GM06990 (cell line): ENCODE measurements around the gene TTLL5.

DNA sequence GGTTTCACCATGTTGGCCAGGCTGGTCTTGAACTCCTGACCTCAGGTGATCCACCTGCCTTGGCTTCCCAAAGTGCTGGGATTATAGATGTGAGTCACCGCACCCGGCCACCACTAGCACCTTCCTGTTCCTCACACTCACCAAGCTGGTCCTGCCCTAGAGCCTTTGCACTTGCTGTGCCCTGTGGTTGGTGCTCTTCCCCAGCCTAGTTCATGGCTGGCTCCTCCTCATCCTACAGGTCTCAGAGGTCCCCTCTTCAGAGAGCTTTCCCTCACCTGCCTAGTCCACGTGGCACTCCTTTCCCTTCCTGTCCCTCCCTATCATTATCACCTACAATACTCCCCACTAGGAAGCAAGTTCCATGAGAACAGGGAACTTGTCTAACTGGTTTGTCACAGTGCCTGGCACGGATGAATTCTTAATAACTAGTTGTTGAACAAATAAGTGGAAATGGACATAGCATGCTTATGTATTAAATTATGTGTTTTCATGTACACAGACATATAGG lies 24.0 kb upstream of the TMED10 start:
- RRBS = no CpG with 5 or more reads among the region's 4 CpGs

DNA sequence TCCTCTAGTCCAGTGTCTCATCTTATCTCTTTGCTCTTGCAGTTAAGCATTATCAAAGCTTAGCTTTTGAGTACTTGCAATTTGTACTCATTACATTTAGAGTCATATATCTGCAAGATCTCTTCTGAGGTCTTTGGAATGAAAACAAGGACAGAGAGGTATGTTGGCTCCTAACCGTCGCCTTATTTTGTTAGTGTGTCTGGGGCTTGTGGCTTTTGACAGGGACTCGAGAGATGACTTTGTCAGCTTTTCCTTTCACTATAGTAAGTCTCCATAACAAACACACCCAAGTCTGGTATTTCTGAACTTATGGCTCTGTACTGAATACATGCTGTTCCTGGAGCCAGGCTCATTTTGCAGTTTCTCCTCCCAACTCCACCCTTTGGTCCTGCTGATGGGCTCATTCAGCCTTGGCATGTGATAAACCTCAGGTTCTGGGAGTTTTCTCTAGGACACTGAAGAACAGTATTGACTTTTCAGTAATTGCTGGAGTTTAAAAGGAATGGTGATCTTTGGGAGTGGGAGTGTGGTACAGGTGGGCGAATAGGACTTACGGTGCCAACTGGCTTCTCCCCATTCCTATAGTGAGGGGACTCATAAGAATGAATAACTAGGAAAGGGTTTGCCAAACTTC lies 27.7 kb upstream of the TMED10 start:
- RRBS = no CpG with 5 or more reads among the region's 5 CpGs

- RRBS = no CpG with 5 or more reads among the region's 2 CpGs
Observed at GRCh38 chr14:75449670-75449964, 21.8 kb downstream of the JDP2 start.

GRCh38 chr14:75461217-75461883 lies 33.5 kb downstream of the JDP2 start:
- RRBS = 98% methylated on average over 5 of the region's 13 CpGs

DNA sequence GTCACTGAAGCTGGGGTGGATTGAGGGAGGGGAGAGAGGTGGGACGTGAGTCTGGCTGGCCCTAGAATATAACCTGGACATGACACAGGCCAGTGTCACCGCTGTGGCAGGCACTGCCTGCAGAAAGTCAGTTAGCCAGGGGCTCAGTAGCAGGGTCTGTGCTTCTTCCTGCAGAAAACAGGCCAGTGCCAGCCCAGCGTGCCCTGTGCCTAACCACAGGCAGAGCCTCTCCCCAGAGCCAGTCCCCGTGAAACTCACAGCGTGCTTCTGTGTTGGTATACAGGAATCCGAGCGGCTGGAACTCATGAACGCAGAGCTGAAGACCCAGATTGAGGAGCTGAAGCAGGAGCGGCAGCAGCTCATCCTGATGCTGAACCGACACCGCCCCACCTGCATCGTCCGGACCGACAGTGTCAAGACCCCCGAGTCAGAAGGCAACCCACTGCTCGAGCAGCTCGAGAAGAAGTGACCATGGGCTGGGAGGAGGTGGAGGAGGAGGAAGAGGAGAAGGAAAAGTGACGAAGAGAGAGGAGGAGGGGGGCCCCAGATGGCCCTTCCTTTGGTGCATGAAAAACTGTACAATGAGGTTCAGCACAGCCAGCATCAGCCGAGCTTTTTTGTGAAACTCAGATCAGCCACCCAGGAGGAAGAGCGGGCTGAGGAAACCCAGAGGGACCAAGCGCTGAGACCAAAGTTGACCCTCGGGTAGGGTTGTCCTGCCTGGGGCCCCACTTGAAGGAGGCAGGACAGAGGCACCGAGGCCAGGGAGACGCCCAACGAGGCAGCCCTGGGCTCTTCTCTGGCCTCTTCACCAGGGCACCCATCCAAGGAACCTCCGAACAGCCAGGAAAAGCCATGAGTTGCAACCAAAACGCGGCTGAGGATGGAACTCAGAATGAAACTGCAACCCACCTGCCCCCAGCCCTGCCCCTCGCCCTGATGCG lies 41.5 kb downstream of the JDP2 start:
- RRBS = no CpG with 5 or more reads among the region's 30 CpGs

DNA sequence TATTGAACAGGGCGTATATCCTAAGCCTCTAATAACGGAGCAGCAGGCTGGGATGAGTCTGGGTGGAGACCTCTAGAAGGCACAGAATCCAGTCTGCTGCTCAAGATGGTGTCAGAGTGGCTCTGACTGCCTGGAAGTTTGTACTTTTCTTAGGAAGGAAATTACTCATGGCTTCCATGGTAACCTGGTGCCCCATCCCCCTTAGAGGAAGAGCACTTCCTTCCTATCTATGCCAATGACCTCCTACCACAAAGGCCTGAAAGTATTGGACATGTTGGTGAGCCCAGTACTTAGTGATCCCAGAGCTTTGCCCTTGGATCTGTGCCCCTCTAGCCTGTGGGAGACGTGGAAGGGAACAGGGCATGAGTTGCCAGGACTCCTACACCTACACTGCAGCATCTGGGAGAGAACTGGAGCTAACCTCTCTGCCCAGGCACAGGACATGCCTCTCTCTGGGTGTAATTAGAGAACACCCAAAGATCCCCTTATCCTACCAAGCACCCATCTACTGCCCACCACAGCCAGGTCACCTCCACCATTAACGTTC lies 1.6 kb downstream of the BATF start:
- RRBS = no CpG with 5 or more reads among the region's 4 CpGs

GRCh38 chr14:75541961-75542300 lies 19.7 kb downstream of the BATF start:
- RRBS = no CpG with 5 or more reads among the region's 7 CpGs

GRCh38 chr14:75559754-75560352 lies 18.6 kb upstream of the FLVCR2 start:
- RRBS = no CpG with 5 or more reads among the region's 4 CpGs

- RRBS = no CpG with 5 or more reads among the region's 5 CpGs
Observed at GRCh38 chr14:75614242-75614740, 35.9 kb downstream of the FLVCR2 start.

DNA sequence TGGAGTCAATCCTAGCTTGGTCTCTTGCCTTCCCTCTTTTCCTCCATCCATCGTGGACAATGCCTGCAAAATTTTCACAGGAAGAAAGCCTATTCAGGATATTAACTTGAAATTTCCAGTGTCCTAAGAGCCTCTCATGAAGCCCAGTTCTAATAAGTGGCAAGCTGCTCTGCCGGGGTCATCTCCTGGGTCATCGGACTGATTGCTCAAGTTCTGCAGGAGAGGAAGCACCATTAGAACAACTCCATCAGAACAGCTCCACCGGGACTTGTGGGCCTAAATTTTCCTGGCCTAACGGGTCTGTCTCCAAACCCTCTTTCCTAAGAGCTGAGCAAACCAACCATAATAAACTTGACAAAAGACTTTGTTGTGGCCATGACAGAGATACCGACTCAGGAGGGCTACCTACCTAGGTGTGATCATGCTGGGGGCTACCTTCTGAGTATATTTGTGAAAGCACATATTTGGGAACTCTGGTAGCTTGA lies 13.9 kb downstream of the ERG28 start:
- RRBS = 95% methylated on average over 3 of the region's 6 CpGs

DNA sequence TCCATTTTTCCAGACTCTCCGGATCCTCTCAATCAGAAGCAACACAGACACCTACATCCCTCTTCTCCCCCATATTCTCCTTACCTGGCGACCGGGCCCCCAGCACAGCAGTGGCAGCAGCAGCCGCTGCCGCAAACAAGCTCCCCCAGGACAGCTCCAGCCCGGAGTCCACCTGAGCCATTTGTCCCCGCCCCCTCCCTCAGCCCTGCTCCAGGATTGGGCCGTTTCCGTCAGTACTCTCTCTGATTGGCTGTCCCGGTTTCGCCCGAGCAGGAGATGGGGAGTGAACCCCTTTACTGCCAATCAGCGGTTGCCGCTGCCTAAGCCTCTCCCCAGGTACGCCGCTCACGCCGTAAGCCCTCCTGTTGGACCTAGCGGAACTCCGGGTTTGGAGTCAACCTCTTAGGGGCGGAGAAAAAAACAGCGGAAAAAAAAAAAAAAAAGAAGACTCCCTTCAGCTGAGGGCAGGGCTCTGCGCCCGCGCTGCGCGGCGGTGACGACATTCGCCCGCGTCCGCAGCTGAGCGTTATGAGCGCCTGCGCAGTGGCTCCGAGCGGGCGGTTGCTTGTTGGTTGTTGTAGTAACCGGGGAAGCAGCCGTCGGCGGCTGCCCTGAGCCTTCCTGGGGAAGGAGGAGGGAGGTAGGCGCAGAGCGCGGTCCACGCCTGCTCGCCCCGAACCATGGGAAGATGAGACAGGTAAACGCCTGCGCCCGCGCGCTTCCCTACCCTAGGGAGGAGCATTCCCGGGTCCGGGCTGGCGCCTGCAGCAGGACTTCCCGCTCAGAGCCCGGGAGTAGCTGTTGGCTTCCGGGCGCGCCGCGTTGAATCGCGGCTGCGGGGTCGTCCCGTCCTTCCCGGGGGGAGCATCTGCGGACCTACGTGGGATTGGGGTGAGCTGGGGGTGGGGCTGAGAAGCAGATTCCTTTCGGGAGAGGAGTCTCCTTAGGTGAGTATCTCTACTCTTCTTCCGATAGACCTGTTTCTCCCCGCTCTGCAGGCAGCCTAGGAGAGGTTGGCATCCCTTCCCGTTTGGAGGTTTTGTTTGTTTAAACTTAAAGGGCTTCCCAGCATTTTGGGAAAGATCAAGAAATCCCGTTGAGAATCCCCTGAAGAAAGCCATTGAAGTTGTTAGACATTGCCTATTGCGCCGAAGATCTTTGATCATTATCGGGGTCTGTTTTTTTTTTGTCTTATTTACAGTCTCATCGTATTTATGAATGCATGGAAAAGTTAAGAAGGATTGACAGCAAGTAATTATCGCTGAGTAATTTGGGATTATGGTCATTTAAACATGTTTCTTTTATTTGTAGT lies at the start of gene TTLL5:
Gene TTLL5 (plus strand): TSS at position 556 of the 1,312 bp plus-strand sequence.
- RRBS = 4% methylated on average over 27 of the region's 82 CpGs

GRCh38 chr14:75711526-75712573 lies 50.8 kb downstream of the TTLL5 start:
- RRBS = no CpG with 5 or more reads among the region's 9 CpGs

- RRBS = no CpG with 5 or more reads among the region's 5 CpGs
Observed at GRCh38 chr14:75831889-75832540, 149.8 kb downstream of the TGFB3 start.

GRCh38 chr14:76012218-76013018 lies 26.9 kb downstream of the IFT43 start:
- RRBS = no CpG with 5 or more reads among the region's 9 CpGs

GRCh38 chr14:76310551-76310923 lies 65.4 kb upstream of the ESRRB start:
- RRBS = no CpG with 5 or more reads among the region's 9 CpGs

DNA sequence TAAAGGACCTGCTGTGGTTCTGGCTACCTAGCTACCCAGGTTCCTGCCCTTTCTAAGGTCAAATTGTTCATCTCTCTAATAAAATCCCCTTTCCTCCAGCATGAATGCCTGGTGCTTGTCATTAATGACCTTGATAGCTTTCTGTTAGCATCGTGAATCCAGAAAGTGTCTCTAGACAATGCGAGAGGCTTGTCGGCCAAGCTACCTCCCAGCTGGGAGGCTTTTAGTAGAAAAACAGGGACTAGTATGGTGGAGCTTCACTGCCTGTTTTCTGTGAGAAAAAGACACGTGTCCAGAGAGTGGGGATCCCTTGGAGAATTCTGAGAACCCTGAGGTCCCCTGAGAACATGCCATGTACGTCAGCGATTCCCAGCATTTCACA lies 139.6 kb downstream of the ESRRB start:
- RRBS = no CpG with 5 or more reads among the region's 6 CpGs

DNA sequence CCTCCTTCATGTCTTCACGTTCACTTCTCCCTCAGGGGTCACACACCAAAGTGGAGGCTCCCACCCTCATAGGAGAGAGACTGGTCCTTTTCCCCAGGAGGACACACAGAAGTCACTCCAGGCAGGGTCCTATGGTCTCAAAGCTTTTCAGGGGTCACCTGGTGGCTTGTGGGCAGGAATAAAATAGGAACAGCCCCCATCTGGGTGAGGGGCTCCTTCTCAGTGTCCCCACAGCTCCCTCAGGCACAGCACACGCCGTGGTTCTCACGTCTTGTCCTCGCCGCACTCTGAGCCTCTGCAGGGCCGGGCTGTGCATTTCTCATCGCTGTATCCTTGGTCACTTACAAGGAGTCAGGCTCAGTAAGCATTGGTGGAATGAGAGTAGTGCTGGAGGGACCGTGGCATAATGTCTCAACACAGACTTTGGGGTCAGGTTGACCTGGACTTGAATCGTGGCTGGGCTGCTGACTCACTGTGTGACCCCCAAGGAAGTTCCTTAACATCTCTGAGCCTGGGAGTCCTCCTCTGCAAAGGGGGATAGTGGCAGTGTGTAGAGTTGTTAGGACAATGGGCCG lies 13.2 kb downstream of the VASH1 start:
- RRBS = no CpG with 5 or more reads among the region's 11 CpGs

DNA sequence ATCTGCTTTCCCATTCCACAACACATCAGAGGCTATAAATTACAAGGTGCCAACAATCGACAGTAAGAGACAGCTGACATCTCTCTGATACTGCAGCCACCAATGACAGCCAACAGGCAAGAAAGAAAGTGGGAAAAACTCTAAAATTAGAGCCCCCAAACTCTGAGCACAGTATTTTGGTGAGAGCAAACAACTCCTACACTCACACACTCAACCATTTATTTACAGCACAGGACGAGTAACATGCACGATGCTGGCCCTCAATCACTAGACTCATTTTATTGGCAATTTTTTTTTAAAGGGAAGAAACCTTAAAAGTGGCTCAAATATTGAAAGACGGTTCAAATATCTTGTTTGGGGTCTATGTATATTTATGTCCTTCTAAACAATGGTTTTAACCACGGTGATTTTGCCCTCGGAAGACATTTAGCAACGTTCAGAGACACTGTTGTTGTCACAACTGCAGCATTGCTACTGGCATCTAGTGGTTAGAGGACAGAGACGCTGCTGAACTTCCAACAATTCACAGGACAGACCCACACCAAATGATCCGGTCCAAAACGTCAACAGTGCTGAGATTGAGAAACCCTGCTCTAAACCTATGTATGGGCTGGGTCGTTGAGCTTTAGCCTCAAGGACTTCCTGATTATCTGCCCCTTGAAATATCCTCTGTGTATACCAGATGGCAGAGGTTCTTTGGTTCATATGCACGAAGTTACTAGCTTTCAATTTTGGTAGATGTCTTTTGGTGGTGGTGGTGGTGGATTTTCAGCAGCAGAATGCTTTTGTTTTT lies 1.8 kb downstream of the ANGEL1 start:
- RRBS = no CpG with 5 or more reads among the region's 12 CpGs

DNA sequence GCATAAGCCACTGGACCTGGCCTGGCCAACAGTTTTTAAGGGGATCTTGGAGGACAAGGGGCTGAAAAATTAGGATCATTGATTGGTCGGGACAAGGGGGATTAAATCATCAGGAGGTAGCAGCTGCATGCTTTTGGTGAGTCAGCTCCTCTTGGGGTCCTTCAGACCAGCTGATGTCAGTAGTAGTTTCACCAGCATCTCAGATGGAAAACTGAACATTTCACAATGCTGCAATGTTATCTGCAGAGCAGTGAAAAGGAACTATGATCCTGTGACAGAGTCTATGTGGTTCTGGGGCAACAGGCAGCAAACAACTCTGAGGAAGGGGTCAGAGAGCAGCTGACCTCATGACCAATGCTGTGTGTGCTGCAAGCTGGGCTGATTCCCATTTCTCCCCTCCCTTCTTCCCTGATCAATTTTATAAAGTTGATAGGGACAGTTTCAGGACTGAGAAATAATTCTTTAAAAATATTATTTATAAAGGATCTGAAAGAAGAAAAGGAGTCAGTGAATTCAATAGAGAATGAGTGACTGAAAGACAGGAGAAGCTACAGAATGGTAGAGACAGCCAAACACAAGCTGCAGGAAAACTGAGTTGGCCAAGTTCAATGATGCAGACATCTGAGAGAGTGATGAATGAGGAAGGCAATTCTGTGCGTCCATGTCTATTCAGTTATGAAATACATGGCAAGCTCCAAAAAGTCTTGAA lies 6.5 kb downstream of the LRRC74A start:
- RRBS = no CpG with 5 or more reads among the region's 2 CpGs

- RRBS = no CpG with 5 or more reads among the region's 12 CpGs
Observed at GRCh38 chr14:76834107-76834687, 8.0 kb downstream of the LRRC74A start.